ENCODE measurements around the genes FAM216B and ENOX1.

- PRO-cap, result no peak
Measured at GRCh38 chr13:41008262-41008757, 10.8 kb downstream of the ELF1 start.

DNA sequence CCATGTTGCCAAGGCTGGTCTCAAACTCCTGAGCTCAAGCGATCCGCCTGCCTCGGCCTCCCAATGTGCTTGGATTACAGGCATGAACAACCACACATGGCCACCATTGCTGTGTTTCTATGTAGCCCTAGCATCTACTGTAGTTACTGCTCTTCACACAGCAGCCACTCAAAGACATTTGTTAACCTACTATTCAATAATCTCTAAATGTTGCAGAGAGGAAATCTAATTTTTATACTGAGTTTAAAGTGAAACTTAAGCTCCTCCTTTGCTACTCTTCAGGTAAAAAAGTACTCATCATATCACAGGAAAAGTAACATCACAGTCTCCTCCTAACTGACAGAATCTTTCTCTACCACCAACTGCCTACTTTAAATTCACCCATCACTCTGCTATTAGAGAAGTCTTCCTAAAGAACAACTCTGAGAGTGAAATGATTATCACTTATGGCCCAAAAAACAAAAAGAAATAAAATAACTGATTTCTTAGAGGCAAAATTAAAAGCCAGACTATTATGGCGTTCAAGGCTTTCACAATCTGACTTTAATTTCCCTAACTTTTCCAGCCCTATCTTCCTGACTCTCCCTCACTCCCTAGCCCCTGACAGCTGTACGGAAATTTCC is 5.6 kb upstream of the ELF1 start:
- PRO-cap, result no peak

GRCh38 chr13:41057847-41058732 is 3.2 kb upstream of the WBP4 start:
- PRO-cap, result no peak

- PRO-cap, result no peak
Measured at GRCh38 chr13:41460380-41460713, 3.0 kb downstream of the RGCC start.

GRCh38 chr13:41462449-41463221 is 5.3 kb downstream of the RGCC start:
- PRO-cap, result no peak

- PRO-cap, result unidirectional peak, minus-strand start at chr13:41546781
Measured at GRCh38 chr13:41546536-41547062, 89.2 kb downstream of the RGCC start.

- PRO-cap, result no peak
Measured at GRCh38 chr13:41696311-41697735, 239.5 kb downstream of the RGCC start.

DNA sequence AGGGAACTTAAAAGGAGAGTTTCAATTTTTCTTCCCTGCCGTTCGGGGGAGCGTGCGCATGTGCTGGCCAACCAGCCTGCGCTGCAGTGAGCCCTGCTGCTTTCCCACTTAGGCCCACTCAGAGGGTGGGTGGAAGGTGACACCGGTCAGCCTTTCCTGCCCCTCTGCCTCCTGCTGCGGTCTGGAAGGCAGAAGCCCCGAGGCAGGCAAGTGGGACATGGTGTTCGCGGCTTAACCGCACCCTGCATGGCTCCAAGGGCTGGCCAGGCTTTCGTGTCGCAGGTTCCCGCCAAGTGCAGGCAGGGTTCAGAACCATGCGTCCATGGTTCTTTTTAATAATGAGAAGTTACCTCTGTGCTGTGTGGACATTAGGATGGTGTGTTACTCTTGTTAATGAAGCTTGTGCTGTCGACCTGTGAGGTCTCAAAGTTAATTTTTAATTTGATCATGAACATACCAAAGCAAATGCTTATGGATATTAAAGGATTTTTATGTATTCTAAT is 971 bp downstream of the DGKH start:
- PRO-cap, result no peak

GRCh38 chr13:42060562-42061345 is 12.3 kb downstream of the DGKH start:
- PRO-cap, result no peak

DNA sequence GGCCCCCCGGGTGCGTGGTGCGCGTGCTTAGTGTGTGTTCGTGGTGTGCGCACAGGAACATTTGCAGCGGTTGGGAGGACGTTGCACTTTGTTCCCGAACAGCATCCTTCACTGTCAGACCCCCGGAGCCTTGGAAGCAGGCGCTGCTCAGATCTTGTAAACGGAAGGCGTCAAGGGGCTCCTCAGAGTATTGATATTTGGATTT is 525 bp downstream of the AKAP11 start:
- PRO-cap, result no peak

- PRO-cap, result no peak
Measured at GRCh38 chr13:42524588-42525673, 49.0 kb upstream of the TNFSF11 start.

GRCh38 chr13:42781217-42781763 is at the start of gene FAM216B:
TSS of gene FAM216B (plus strand) at chr13:42781584.
- PRO-cap, result no peak

DNA sequence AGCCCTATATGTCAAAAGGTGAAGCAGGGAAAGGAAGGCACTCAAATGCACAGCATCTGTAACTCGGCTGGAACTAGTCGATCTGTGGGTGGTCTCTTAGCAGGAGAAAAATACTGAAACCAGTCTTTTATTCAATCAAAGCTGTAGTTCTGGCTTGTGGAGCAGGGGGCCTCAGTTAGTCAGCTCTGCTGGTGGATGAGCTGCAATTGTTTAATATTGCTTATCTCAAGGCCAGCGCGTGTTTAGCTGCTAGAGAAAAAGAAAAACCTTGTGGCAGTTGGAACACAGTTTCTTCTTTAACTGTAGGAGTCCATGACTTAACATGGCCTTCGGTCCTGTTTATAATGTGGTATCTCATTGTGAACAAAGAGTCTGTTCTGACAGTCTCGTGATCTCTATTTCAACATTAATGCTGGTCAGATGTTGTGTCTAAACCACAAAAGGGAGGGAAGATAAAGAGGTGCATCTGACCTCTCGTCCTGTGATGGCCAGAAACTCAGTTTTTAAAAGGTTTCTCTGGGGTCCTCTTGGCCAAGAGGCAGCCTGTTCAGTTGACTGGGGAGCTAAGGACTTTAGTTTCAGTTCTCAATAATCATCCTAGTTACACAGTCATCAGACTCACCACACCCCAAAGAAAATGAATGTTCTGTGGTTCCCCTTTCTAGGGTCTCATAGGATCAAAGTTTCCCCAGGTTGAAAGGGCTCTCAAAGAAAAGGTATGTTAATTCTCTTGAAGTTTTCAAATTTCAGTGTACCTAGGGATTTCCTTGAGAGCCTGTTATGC is 94.6 kb downstream of the FAM216B start:
- PRO-cap, result no peak

GRCh38 chr13:43786410-43787732 is at the start of gene ENOX1:
TSS of gene ENOX1 (minus strand) at chr13:43786972.
- PRO-cap, result no peak

GRCh38 chr13:44142190-44142953 is 18.7 kb downstream of the SMIM2 start:
- PRO-cap, result bidirectional peak, plus-strand start at chr13:44142345, minus-strand start at chr13:44142000

- PRO-cap, result no peak
Measured at GRCh38 chr13:44143128-44143808, 17.8 kb downstream of the SMIM2 start.

- PRO-cap, result no peak
Measured at GRCh38 chr13:44155999-44156476, 5.0 kb downstream of the SMIM2 start.

GRCh38 chr13:44270867-44271586 is 102.6 kb upstream of the SERP2 start:
- PRO-cap, result no peak

GRCh38 chr13:44274756-44275362 is 98.8 kb upstream of the SERP2 start:
- PRO-cap, result no peak

DNA sequence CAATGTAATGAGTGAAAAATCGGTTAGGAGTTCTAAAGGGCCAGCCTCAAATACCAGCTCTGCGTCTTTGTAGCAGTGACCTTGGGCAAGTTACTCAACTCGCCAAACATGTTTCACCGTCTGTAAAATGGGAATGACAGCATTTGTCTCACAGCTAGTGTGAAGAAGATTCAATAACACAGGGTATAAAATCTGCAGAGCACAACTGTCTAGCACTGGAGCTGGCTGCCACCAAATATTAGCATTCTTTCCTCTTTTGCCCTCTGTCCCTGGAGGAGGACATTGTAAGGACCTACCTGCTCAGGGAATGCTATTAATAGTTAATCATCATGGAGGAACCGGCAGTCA is 22.1 kb upstream of the SERP2 start:
- PRO-cap, result no peak